Pericardium fibroblast (primary cell): ENCODE measurements around a stretch of chr2.

GRCh38 chr2:20093559-20094011, 42.2 kb upstream of the LAPTM4A start:
- RAMPAGE, long total RNA, result no peak

GRCh38 chr2:20207872-20208968, 16.7 kb downstream of the SDC1 start:
- RAMPAGE, long total RNA, result no peak

DNA sequence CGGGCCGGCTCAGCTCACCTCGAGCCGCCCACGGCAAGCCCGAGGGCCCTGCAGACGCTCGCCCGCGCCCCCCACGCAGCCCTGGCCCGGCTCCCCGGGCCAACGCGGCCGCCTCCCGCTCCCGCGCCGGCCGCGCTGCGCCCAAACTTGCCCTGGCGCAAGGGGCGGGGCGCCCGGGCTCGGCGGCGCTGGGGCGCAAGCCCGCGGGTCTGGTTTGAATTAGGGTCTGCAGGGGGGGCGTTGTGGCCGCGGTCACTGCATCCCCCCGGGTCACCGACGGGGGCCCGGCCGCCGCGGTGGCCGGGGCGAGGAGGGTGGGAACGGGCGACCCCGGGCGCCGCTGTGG, 784 bp downstream of the SDC1 start:
- RAMPAGE, long total RNA, result no peak

DNA sequence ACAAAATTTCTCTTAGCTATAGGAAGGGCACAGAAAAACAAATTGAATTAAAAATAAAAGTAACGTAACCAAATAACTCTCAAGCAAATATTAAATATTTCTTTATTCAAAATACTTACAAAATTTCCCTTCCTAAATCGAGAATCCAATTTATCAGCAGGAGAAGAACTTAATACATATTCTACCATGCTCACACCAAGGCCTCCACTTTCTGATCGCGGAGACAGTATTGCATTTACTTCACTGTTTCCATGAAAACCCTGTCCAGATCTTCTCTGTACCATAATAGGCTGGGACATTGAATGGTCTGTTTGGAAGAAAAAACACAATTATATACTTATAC, 38.6 kb downstream of the PUM2 start:
- RAMPAGE, long total RNA, result no peak

DNA sequence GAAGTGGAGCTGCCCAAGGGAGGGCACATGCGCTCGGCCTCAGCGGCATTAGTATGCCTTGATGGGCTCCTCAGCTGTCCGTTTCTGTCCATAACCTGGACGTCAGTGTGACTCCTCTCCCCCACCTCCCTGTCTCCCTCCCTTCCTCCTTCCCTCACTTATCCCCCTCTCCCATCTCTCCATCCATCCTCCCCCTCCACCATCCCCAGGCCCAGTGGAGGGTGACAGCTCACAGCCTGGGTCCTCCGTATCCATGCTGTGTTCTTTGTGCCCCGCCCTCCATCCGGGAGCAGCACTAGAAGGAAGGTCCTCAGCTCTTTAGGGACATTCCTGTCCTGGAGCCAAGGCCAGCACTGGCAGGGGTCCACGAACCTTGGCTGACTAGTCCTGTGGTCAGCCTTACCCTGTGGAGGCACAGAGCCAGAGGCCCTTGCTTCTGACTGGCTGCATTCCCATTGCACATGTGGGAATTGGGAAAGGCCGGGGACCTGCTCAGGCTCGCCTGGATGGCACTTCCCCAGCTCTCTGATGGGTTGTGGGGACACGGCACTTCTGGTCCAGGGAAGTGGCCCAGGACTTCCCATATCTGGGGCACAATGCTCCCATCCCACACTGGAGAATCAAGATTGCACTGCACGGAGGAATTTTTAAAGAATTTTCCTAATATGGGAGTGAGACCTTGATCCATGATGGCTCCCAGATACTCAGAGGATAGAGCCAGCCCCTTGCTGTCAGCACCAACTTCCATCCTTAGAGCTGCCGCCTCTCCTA, 24.9 kb upstream of the RHOB start:
- RAMPAGE, long total RNA, result no peak

GRCh38 chr2:20443935-20444208, 3.0 kb upstream of the RHOB start:
- RAMPAGE, long total RNA, result no peak

DNA sequence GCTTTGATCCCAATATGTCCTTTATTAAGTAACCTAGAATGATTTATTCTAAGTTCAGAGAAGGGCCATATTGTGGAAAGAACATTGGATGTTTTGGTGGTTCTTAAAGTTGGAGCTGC, 3.0 kb downstream of the RHOB start:
- RAMPAGE, long total RNA, result no peak

- RAMPAGE, long total RNA, result no peak
These were observed 4.2 kb downstream of the RHOB start for GRCh38 chr2:20451143-20451343.

GRCh38 chr2:20536629-20536981, 89.7 kb downstream of the RHOB start:
- RAMPAGE, long total RNA, result no peak

DNA sequence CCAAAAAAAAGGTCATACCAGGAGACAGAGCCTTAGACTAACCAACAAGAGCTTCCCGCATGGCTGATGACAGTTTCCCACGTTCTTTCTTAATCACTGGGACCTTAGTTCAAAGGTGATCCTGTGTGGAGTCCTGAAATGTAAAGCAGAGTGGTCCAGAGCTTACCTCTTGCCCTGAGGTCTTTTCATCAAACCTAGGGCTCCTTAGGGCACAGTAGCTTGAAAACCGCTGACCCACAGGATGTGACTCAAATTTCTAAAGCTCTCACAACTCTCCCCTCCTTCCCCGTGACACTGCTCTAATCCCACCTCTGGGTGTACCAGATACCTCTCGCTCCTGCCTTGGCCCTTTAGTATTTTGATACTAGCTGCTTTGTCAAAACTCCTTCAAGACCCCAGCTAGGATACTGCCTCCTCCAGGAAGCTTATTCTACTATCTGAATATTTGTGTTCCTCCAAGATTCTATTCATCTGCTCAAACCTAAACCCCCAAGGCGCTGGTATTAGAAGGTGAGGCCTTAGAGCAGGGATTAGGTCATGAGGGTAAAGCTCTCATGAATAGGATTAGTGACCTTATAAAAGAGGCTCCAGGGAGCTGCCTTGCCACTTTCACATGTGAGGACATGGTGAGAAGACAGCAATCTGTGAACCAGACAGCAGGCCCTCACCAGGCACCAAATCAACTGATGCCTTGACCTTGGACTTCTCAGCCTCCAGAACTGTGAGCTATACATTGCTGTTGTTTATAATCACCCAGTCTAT, 54.9 kb downstream of the HS1BP3 start:
- RAMPAGE, long total RNA, result no peak

- RAMPAGE, long total RNA, result no peak
These were observed 33.8 kb downstream of the HS1BP3 start for GRCh38 chr2:20616822-20617843.

GRCh38 chr2:20641138-20642099, 9.5 kb downstream of the HS1BP3 start:
- RAMPAGE, long total RNA, result no peak

DNA sequence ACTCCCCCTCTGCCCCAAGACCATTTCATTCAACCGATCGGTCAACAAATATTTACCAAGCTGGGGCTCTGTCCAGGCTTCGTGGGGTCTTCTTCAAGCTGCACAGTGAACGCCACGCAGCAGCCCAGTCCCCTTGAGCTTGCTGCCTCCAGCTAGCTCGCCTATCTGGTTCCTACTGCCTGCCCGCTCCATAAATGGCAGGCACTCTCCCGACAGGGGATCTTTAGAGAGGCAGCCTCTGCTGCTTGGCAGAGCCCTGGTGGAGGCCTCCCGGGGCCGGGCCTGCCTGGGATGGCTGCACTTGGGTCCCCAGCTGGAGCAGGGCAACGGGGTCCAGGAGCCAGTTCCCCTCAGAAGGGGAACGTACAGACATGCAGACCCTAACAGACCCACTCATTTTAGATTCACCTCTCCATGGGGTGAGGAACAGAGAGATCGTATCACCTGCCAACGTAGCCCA, 566 bp upstream of the HS1BP3 start:
- RAMPAGE, long total RNA, result no peak

- RAMPAGE, long total RNA, result no peak
These were observed 66.0 kb downstream of the GDF7 start for GRCh38 chr2:20732937-20733398.

- RAMPAGE, long total RNA, result no peak
These were observed 38.7 kb downstream of the APOB start for GRCh38 chr2:21004982-21005708.

GRCh38 chr2:21035366-21036458, 8.2 kb downstream of the APOB start:
- RAMPAGE, long total RNA, result no peak

- RAMPAGE, long total RNA, result no peak
These were observed 4.0 kb downstream of the APOB start for GRCh38 chr2:21039916-21040308.

GRCh38 chr2:21051812-21052452, 8.1 kb upstream of the APOB start:
- RAMPAGE, long total RNA, result no peak

GRCh38 chr2:21960989-21961314, 837.2 kb downstream of the TDRD15 start:
- RAMPAGE, long total RNA, result no peak

DNA sequence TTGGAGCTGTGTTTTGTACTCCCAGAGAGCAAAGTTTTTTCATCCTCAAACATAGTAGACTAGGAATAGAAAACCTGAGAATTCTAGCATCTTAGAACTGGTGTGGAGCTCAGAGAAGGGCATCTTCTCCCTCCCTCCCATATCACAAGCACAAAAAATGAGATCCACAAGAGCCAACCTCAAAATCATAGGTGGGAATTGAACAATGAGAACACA, 904.1 kb downstream of the TDRD15 start:
- RAMPAGE, long total RNA, result no peak